Measurements from ENCODE around the gene TCERG1.

- RRBS, 2 experiments: no CpG with 5 or more reads among the region's 5 CpGs
Observed at GRCh38 chr5:143261670-143262191, 141.8 kb downstream of the NR3C1 start.

DNA sequence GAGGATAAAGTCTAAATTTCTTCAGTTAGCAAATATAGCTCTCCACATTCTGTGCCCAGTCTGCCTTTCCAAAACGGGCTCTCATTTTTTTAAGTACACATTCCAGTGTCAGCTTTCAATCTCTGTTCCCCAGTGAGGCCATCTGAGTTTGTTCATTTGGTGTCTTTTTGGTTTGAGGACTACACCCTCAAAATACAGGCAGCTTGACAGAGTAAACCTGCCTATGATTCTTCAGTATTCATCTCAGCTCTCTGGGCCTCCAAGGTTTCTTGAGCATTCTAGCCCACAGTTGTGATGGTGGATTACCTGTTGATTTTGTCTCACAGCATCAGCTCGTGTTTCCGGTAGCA, 55.7 kb downstream of the NR3C1 start:
- RRBS, 2 experiments: no CpG with 5 or more reads among the region's 3 CpGs

DNA sequence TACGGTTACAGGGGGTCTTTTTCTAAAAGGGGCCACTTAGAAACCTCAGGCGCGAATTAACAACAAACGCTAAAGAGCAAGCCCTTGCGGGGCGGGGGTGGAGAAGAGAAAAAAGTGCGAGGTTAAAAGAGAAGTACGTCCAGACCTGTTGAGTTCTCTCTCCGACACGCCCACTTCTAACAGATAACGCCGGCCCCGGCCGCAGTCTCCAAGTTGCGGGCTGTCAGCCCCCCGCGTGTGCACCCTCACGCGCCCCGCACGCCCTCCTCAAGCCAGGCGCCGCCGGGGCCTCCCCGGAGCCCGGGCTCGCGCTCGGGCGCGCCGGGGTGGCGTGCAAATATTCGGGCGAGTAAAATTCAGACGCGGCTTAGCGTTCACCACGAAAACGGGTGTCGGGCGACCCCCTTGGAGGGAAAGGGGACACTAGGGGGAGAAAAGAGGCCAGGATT, 1.0 kb downstream of the NR3C1 start:
- RRBS, 2 experiments: 21 to 50% methylated on average over 6 to 9 of the region's 42 CpGs

- RRBS, 2 experiments: no CpG with 5 or more reads among the region's 7 CpGs
Observed at GRCh38 chr5:143435114-143435655, 31.7 kb upstream of the NR3C1 start.

GRCh38 chr5:143507141-143507686, 103.7 kb upstream of the NR3C1 start:
- RRBS, 2 experiments: no CpG with 5 or more reads among the region's 1 CpG

GRCh38 chr5:144187571-144188323, 17.1 kb downstream of the KCTD16 start:
- RRBS, 2 experiments: no CpG with 5 or more reads among the region's 3 CpGs

DNA sequence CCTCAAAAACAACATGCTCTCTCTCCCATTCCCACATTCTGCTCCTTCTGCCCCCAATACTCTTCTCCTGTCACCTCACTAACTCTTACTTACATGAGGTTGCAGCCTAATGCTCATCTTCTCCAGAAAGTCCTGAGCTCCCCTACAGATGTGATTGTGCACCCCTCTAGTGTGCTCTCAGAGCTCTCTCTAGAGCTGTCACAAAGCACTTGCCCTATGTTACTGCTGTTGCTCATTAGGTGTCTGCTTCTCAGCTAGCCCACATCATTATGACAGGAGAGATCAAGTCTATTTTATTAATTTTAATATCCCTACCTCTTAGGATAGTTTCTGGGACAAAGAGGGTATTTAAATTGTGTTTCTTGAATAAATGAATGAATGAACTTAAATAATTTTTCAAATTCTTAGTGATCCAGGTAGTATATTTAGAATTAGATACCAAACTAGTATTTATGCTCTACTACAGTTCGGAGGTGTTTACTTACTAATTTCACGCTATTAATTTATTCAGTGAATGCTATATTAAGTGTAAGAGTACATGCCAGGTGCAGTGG, 286.1 kb downstream of the PRELID2 start:
- RRBS, 2 experiments: no CpG with 5 or more reads among the region's 2 CpGs

DNA sequence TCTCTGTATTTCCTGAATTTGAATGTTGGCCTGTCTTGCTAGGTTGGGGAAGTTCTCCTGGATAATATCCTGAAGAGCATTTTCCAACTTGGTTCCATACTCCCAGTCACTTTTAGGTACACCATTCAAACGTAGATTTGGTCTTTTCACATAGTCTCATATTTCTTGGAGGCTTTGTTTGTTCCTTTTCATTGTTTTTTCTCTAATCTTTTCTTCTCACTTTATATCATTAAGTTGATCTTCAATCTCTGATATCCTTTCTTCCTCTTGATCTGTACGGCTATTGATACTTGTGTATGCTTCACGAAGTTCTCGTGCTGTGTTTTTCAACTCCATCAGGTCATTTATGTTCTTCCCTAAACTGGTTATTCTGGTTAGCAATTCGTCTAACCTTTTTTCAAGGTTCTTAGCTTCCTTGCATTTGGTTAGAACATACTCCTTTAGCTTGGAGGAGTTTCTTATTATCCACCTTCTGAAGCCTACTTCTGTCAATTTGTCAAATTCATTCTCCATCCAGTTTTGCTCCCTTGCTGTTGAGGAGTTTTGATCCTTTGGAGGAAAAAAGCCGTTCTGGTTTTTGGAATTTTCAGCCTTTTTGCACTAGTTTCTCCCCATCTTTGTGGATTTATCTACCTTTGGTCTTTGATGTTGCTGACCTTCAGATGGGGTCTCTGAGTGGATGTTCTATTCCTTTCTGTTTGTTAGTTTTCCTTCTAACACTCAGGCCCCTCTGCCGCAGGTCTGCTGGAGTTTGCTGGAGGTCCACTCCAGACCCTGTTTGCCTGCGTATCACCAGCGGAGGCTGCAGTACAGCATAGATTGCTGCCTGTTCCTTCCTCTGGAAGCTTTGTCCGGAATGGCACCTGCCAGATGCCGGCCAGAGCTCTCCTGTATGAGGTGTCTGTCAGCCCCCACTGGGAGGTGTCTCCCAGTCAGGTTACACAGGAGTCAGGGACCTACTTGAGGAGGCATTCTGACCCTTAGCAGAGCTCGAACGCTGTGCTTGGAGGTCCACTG, 188.8 kb downstream of the PRELID2 start:
- RRBS, 2 experiments: no CpG with 5 or more reads among the region's 13 CpGs

- RRBS, 2 experiments: under 1 to 3% methylated on average over 2 of the region's 41 CpGs
Observed at GRCh38 chr5:146446725-146447427, at the start of gene TCERG1. TCERG1 (plus strand) TSS chr5:146447333.

DNA sequence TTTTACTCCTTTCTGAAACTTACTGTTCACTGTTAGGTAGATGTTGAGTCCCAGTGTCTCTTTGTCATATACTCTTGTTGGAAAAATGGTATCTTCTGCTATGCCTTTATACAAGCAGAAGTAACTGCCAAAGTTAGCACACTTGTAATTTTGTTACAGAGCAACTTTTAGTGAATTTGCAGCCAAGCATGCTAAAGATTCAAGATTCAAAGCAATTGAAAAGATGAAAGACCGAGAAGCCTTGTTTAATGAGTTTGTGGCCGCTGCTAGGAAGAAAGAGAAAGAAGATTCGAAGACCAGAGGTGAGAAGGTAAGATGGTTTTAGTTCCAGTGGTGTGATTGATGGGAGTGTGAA, 17.6 kb downstream of the GPR151 start:
- RRBS, 2 experiments: no CpG with 5 or more reads among the region's 3 CpGs

DNA sequence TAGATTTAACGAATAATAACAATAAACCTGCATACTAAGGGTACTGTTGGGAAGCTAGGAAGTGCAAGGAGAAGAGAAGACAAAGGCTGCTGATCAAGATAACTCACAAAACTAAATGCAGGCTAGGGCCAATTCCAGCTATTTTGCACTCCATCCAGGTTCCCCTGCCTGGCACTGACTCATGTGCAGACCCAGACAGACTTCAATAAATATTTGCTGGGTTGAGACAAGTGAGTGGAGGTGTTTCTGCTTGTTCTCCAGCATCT, 320 bp downstream of the STK32A start:
- RRBS, 2 experiments: no CpG with 5 or more reads among the region's 1 CpG

- RRBS, 2 experiments: no CpG with 5 or more reads among the region's 2 CpGs
Observed at GRCh38 chr5:147290274-147290693, 55.5 kb downstream of the STK32A start.

GRCh38 chr5:147382507-147383153, 127.2 kb downstream of the DPYSL3 start:
- RRBS, 2 experiments: no CpG with 5 or more reads among the region's 4 CpGs

DNA sequence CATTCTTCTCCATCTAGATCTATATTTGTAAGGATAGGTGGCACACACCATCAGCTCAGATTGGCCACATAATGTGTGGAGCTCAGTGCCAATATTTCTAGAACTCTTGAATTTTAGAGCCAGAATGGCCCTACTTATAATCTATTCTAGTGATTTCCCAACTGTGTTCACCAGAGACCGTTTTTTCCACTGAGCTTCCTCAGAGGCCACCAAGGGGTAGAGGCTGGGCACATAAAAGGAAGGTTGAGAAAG, 27.5 kb downstream of the DPYSL3 start:
- RRBS, 2 experiments: no CpG with 5 or more reads among the region's 1 CpG

GRCh38 chr5:147503836-147504404, 5.9 kb downstream of the DPYSL3 start:
- RRBS, 2 experiments: no CpG with 5 or more reads among the region's 3 CpGs

DNA sequence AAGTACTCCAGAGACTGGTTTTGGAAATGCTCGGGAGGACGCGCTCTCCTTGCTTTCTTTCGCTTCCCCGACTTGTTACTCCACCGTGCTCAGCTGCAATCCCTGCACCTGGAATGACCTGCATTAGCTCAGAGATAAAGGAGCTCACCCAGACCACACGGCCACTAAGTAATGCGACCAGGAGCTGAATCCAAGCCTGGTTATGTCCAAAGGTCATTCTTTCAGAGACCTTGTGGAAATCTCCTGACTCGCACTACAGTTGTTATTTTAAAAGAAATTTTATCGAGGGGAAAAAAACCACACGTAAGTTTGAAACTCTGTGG, 135.3 kb upstream of the DPYSL3 start:
- RRBS, 2 experiments: no CpG with 5 or more reads among the region's 11 CpGs

- RRBS, 2 experiments: no CpG with 5 or more reads among the region's 10 CpGs
Observed at GRCh38 chr5:147659396-147659777, 123.1 kb downstream of the JAKMIP2 start.

DNA sequence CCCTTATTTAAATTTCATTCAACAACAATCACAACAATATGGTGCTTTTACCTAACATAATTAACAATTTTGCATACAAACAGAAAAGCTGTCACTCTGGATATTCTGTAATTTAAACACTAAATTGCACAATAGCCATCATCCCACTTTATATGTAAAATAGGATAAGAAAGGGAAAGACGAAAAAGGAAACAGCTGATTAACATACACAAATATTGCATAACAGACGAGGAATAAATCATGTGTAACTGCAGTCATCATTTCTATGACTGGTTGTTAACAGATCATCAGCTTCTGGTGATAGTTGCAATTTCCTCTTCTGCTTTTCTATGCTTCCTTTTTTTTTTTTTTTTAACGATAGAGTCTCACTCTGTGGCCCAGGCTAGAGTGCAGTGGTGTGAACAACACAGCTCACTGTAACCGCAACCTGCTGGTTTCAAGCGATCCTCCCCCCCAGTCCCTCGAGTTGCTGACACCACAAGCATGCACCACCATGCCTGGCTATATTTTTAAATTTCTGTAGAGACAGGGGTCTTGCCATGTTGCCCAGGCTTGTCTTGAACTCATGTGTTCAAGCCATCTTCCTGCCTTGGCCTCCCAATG, 22.5 kb upstream of the JAKMIP2 start:
- RRBS, 2 experiments: no CpG with 5 or more reads among the region's 6 CpGs

- RRBS, 2 experiments: no CpG with 5 or more reads among the region's 1 CpG
Observed at GRCh38 chr5:148097834-148098134, 34.0 kb downstream of the SPINK5 start.

- RRBS, 2 experiments: no CpG with 5 or more reads among the region's 5 CpGs
Observed at GRCh38 chr5:148111477-148111993, 47.8 kb downstream of the SPINK5 start.

Measured in LNCaP clone FGC (cell line).